Foreskin keratinocyte (primary cell): Measurements from ENCODE around the genes PCDH17 and DIAPH3.

- RAMPAGE, total RNA = start-site peak on the plus strand at chr13:52617481-52617529, 34 and 49 reads in 2 replicates
These were observed 24.9 kb upstream of the HNRNPA1L2 start for GRCh38 chr13:52617016-52618121.

DNA sequence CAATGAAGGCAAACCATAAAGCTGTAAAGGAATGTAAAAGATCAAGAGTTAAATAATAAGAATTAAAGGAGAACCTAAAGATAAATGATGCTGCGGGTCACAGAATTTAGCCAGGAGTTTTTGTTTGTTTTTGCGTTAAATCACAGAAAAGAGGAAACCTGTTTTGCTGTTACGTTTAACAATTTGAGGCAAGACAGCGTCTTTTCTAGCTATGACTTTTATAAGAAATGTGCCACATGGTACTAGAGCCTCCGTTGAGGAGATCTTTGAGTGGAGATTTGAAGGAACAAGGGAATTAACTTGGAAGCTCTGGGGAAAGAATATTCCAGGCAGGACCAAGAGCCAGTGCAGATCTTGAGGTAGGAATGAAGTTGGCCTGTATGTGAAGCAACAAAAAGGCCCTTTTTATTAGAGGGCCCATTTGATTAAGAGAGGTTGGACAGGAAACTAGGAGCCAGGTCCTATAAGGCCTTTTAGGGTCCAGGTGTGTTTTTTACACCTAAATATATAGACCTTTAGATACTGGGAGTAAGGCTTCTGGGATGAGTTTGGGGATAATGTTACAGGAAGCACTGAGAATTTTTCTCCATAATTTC is 1.2 kb downstream of the SUGT1 start:
- RAMPAGE, total RNA = no peak

DNA sequence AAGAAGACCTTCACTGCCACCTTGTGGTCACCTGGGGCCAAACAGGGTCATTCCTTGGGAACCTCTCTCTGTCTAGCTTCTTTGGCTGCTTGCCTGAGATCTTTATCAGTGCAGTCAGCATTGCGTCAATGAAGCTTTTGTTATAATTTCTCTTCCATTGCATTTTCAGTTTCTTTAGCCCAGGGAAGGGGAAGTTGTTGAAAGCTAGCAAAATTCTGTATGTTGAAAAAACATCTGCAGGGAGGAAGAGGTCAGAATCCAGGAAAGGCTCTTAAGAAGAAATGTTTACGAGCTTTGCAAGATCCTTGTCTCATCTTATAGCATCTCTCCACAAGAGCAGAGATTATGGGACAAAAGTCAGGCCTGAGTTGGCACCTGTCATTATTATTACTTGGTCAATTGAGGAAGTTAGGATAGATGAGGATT is 39.0 kb downstream of the PCDH8 start:
- RAMPAGE, total RNA = no peak

DNA sequence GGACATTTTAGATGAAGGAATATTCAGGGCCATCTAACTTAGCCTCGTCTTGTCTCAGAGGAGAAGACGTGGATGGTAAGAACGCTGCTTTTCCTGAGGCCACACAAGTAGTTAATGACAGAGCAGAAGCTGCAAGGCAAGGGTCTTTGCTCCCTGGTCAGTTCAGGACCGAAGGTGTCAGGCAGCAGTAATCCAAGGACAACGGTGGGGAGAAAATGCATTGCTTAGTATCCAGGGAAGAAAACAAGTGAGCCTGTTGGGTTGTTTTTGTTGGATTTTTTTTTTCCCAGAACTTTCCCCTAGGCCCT is 16.3 kb downstream of the OLFM4 start:
- RAMPAGE, total RNA = no peak

GRCh38 chr13:53513153-53513432 is 484.5 kb downstream of the OLFM4 start:
- RAMPAGE, total RNA = no peak

- RAMPAGE, total RNA = no peak
These were observed 404.7 kb upstream of the PRR20A start for GRCh38 chr13:56735875-56736495.

- RAMPAGE, total RNA = no peak
These were observed 31.2 kb upstream of the PCDH17 start for GRCh38 chr13:57600429-57600628.

GRCh38 chr13:57631197-57632141 is at the start of gene PCDH17:
TSS of gene PCDH17 (plus strand) at chr13:57631744.
- RAMPAGE, total RNA = no peak

GRCh38 chr13:58318558-58319201 is 687.1 kb downstream of the PCDH17 start:
- RAMPAGE, total RNA = no peak

DNA sequence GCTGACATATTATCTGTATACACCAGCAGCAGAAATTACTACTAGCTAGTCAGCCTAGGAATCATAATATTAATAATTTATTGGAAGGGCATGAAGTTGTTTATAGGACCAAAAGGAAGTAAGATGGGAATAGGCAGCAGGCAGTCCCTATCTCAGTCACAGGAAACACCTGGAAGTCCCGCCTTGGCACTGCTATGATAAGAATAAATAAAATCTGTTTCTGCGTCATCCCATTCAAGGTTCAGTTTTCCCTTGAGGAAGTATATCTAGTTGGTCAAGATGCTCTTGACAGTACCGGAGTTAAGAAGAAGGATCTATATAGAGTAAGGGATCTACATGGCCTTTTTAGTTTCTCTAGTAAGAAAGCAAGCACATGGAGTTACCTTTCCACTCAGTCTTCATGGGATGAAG is 830.7 kb downstream of the DIAPH3 start:
- RAMPAGE, total RNA = no peak

- RAMPAGE, total RNA = no peak
These were observed 704.7 kb downstream of the DIAPH3 start for GRCh38 chr13:59458860-59459606.

GRCh38 chr13:60163698-60164847 is at the start of gene DIAPH3:
TSS of gene DIAPH3 (minus strand) at chr13:60163928.
- RAMPAGE, total RNA = start-site peak on the minus strand at chr13:60163889-60163947, 97 and 84 reads in 2 replicates

GRCh38 chr13:63278946-63279145 is 467.7 kb upstream of the ENSG00000237378 start:
- RAMPAGE, total RNA = no peak

DNA sequence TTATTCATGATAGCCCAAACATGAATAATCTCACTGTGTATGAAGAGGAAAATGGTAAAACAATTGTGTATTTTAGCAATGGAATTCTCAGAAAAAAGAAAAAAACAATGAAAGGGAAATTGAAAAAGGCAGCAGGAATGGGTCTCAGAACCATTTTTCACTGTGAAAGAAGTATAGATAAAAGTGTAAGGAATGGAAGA is 994.6 kb upstream of the ENSG00000285566 start:
- RAMPAGE, total RNA = no peak

DNA sequence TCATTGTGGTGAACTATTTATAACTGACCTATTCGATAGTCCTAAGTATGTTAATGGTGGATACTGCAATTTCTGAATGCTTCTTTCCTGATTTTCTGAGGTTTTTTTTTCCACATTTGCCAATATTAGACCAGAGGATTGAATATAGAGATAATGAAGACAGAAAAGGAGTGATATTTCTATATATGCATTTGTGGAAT is 1416.4 kb downstream of the PCDH9 start:
- RAMPAGE, total RNA = no peak

DNA sequence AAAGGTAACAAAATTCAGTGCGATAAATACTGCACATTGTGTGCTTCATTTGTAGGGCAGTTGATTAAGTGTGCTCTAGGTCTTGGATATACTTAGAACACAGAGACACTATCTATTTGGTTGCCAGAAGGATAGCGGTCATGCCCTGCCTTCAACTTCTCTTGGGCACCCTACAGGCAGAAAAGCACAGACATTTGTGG is 605.8 kb downstream of the PCDH9 start:
- RAMPAGE, total RNA = no peak

GRCh38 chr13:66665908-66666474 is 564.1 kb downstream of the PCDH9 start:
- RAMPAGE, total RNA = no peak

- RAMPAGE, total RNA = no peak
These were observed 235.3 kb downstream of the PCDH9 start for GRCh38 chr13:66994994-66995156.

GRCh38 chr13:67069365-67069719 is 160.8 kb downstream of the PCDH9 start:
- RAMPAGE, total RNA = no peak

GRCh38 chr13:67100644-67101199 is 129.4 kb downstream of the PCDH9 start:
- RAMPAGE, total RNA = no peak